ENCODE data around the gene MARCHF6.

GRCh38 chr5:7306440-7306900 lies 89.5 kb upstream of the ADCY2 start:
- PRO-cap: no peak
- RAMPAGE, long total RNA: no peak

GRCh38 chr5:8457293-8457861 lies 588.4 kb downstream of the MTRR start:
- PRO-cap: bidirectional peak, plus-strand start at chr5:8457700, minus-strand start at chr5:8457592
- RAMPAGE, long total RNA: start-site peak on the plus strand at chr5:8457689-8457726, 235 and 78 reads in 2 replicates

DNA sequence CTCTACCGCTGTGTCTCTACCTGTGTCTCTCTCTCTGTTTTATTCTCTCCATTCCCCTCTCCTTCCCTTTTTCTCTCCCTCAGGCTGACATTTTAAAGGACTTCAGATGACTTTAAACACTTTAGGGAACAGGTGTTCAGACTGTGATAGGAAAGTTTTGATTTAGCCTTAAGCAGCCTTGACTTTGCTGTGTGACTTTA lies 530.8 kb downstream of the SEMA5A start:
- PRO-cap: unidirectional peak, minus-strand start at position 73 of the sequence
- RAMPAGE, long total RNA: no peak

GRCh38 chr5:9553642-9554159 lies 7.8 kb upstream of the SEMA5A start:
- PRO-cap: no peak
- RAMPAGE, long total RNA: no peak

DNA sequence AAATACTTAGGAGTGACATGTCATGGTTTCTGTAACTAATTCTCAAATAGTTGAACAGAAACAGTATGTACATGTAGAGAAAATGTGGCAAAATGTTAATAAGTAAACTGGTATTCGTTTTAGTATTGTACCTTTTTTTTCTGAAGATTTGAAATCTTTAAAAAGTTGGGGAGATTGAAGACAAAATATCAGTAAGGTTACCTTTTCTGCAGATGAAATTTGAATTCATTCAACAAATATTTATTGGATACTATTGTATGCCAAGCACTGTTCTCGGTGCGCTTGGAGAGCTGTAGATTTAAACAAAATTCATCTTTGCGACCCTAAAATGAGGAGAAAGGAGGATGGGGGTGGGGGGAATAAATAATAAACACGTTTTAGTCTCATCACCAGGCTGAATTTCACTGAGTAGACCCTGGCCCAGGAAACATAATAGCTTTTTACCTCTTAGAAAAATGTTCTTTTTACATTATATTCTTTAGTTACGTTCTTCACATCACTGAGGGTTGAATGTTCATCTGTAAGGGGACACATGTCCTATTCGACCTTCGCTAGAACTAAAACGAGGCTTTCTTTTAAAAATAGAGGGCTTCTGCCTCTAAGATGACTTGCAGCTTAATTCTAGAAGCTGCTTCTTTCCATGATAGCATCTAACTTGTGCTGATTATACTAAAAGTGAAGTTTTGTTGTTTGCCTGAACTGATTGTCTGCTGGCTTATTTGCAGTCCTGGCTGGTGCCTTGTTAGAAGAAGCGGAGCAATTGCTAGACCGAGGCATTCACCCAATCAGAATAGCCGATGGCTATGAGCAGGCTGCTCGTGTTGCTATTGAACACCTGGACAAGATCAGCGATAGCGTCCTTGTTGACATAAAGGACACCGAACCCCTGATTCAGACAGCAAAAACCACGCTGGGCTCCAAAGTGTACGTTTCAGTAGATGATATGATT lies 5.4 kb downstream of the CCT5 start:
- PRO-cap: no peak
- RAMPAGE, long total RNA: no peak

GRCh38 chr5:10262176-10262970 lies 12.3 kb downstream of the CCT5 start:
- PRO-cap: no peak
- RAMPAGE, long total RNA: no peak

GRCh38 chr5:10303459-10304242 lies 4.1 kb downstream of the CMBL start:
- PRO-cap: no peak
- RAMPAGE, long total RNA: no peak

GRCh38 chr5:10332888-10334174 lies 20.2 kb upstream of the MARCHF6 start:
- PRO-cap: no peak
- RAMPAGE, long total RNA: no peak

GRCh38 chr5:10339069-10339856 lies 14.2 kb upstream of the MARCHF6 start:
- PRO-cap: no peak
- RAMPAGE, long total RNA: no peak

GRCh38 chr5:10352536-10353411 lies 721 bp upstream of the MARCHF6 start:
- PRO-cap: no peak
- RAMPAGE, long total RNA: no peak

GRCh38 chr5:10353530-10354583 lies at the start of gene MARCHF6:
Gene MARCHF6, plus strand, starts transcription at chr5:10353695.
- PRO-cap: bidirectional peak, plus-strand start at chr5:10353716, minus-strand start at chr5:10353596; bidirectional peak, plus-strand start at chr5:10354389, minus-strand start at chr5:10354263
- RAMPAGE, long total RNA: start-site peak on the plus strand at chr5:10353674-10353768, 139 and 135 reads in 2 replicates; start-site peak on the plus strand at chr5:10353884-10353898, 364 and 147 reads in 2 replicates

GRCh38 chr5:10417825-10418501 lies 23.7 kb upstream of the ROPN1L start:
- PRO-cap: no peak
- RAMPAGE, long total RNA: no peak

- PRO-cap: no peak
- RAMPAGE, long total RNA: no peak
Observed at GRCh38 chr5:10440907-10441618, 616 bp upstream of the ROPN1L start.

DNA sequence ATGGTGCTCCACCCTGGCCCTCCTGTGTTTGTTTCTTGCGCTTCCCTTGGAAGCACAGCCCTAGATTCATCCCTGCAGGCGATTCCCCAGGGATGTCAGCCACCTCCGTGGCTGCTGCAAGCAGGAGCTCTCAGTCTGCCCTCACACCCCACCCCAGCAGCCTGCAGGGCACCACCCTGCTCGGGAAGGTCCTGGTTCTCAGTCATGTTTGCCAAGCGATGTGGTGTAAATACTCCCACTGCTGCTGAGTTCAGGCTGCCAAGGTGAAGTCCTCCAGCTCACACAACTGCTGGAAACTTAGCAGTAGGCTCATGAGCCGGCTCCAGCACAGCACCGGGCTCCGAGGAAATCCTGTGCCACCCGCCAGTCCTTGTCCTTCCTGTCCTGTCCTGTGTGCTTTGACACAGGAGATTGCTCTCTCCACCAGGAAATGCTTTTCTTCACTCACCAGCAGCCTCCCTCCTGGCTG lies 16.2 kb downstream of the ROPN1L start:
- PRO-cap: no peak
- RAMPAGE, long total RNA: no peak

GRCh38 chr5:10601204-10601894 lies 37.5 kb downstream of the ANKRD33B start:
- PRO-cap: bidirectional peak, plus-strand start at chr5:10601569, minus-strand start at chr5:10601417; unidirectional peak, plus-strand start at chr5:10601757
- RAMPAGE, long total RNA: no peak

DNA sequence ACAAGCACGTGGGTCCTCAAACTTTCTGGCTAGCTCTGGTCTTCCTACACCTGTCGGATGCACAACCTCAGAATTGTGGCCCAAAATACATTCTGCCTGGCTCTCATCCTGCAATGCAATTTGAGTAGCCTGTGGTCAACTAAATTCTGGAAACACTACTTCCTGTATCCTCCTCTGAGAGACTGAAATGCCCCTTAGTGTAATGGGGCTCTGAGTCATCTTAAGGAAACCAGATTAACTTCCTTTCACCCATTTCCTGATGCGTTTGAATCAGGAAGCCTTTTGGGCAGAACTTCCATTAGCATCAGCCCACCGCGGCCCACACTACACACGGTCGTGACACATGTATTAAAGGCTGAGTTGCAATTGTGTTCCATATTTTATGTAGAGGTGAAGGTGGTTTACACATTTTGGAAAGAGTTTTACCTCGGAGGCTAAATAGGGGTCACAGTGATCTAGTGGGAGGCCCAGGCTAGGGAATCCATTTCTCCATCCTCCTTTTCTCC lies 56.1 kb downstream of the DAP start:
- PRO-cap: no peak
- RAMPAGE, long total RNA: no peak

DNA sequence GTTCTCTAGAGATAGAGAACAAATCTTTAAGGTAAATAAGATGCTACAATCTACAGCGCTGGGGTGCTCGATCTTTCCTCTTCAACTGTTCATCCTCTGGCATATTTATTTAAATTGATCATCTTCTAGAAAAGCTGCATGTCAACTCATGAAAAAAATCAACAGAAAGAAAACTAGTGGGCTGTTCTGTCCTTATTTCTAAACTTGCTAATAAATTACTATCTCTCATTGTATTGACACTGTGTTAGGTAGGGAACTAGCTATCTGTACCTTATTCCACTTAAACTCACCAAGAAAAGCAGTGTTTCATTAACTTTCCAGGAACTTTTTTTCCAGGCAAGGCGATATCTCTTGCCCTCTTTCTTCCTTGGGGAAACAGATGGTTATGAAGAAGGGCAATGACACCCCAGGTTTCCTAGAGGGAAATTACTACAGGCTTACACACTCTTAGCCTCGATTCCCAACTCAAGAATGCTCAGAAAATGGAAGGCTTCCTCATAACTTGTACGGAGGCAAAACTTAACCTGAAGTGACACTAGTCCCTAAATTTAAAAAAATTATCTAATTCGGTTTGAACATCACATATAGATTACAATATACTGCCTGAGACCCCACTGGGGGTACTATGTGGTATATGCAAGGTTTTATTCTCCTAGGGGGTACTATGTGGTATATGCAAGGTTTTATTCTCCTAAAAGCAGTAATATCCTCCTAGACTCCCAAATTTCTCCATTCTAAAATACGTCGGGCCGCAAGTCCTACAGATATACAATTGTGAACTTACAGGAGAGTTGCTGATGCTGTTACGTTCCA lies 15.4 kb downstream of the DAP start:
- PRO-cap: no peak
- RAMPAGE, long total RNA: no peak

GRCh38 chr5:10746585-10747093 lies 14.4 kb downstream of the DAP start:
- PRO-cap: no peak
- RAMPAGE, long total RNA: no peak

GRCh38 chr5:11710694-11710893 lies 193.7 kb downstream of the CTNND2 start:
- PRO-cap: no peak
- RAMPAGE, long total RNA: no peak

GRCh38 chr5:12624557-12625140 lies 720.4 kb upstream of the CTNND2 start:
- PRO-cap: no peak
- RAMPAGE, long total RNA: no peak